AG10803 (cell line): ENCODE measurements around the genes TSPAN6, NOX1, ARMCX1, BEX1 and IL1RAPL2.

GRCh38 chrX:100635829-100637329 is at the start of gene TSPAN6:
Gene TSPAN6 (minus strand): TSS chrX:100636806.
- RRBS, result 2% methylated on average over 19 of the region's 66 CpGs

- RRBS, result no CpG with 5 or more reads among the region's 1 CpG
Observed at GRCh38 chrX:100743128-100743698, 11.3 kb upstream of the SYTL4 start.

- RRBS, result no CpG with 5 or more reads among the region's 6 CpGs
Observed at GRCh38 chrX:100745800-100746323, 13.9 kb upstream of the SYTL4 start.

DNA sequence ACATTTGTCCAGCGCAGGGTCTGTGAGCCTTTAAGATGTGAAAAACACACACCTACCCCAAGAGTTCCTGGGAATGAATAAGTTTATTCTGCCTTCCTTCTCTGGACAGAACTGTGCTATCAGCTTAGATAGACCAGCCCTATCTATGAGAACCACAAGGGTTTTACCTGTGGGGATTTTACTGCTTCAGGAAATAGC is at the start of gene NOX1:
TSS of gene NOX1 (minus strand) at position 138 of the 198 bp plus-strand sequence.
- RRBS, result no CpG with 5 or more reads among the region's 1 CpG

GRCh38 chrX:101383674-101384336 is 2.2 kb downstream of the BTK start:
- RRBS, result no CpG with 5 or more reads among the region's 7 CpGs

GRCh38 chrX:101550090-101550743 is at the start of gene ARMCX1:
Gene ARMCX1 (plus strand): TSS chrX:101550547.
- RRBS, result 2% methylated on average over 3 of the region's 25 CpGs

GRCh38 chrX:101628022-101628665 is 5.2 kb downstream of the ARMCX3 start:
- RRBS, result no CpG with 5 or more reads among the region's 1 CpG

DNA sequence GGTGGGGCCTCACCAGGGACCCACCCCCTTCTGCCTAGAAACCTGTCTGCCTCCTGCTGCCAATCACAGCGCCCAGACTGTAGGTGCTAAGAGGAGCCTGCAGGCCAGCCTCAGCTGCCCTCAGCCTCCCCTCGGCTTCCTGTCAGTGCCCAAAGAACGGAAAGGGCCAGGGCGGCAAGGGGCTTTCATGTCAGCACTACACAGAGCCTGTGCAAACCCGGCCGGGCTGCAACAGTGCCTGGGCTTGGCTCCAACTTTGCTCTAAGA is 92.5 kb downstream of the NXF2 start:
- RRBS, result no CpG with 5 or more reads among the region's 6 CpGs

GRCh38 chrX:102914862-102915518 is 22.1 kb upstream of the RAB40AL start:
- RRBS, result no CpG with 5 or more reads among the region's 3 CpGs

- RRBS, result 4% methylated on average over 14 of the region's 70 CpGs
Observed at GRCh38 chrX:103063451-103064632, at the start of gene BEX1. Gene BEX1 (minus strand): TSS chrX:103064171.

DNA sequence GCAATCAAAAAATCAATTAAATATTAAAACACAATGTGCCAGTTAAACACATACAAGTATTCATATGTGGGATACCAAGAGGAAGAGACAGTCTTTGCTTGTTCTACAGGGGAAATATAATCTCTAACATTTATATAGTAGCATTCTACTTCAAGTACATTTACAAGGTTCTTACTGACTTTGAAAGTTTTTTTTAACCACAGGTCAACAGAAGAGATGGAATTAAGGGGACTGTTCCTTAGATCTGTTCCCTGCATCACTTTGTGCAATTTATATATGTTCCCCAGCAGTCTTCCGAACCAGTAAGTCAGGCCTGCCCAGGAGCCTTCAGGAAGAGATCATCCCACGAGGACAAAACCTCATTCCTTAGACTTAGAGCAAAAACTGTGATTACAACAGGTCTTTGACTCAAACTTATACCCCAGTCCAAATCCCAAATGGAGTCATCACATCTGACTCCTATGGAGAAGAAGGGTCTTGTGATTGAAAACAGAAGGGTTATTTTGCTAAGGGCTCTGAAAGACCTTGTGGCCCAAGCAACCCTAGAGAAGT is 2.9 kb downstream of the TCEAL8 start:
- RRBS, result no CpG with 5 or more reads among the region's 2 CpGs

DNA sequence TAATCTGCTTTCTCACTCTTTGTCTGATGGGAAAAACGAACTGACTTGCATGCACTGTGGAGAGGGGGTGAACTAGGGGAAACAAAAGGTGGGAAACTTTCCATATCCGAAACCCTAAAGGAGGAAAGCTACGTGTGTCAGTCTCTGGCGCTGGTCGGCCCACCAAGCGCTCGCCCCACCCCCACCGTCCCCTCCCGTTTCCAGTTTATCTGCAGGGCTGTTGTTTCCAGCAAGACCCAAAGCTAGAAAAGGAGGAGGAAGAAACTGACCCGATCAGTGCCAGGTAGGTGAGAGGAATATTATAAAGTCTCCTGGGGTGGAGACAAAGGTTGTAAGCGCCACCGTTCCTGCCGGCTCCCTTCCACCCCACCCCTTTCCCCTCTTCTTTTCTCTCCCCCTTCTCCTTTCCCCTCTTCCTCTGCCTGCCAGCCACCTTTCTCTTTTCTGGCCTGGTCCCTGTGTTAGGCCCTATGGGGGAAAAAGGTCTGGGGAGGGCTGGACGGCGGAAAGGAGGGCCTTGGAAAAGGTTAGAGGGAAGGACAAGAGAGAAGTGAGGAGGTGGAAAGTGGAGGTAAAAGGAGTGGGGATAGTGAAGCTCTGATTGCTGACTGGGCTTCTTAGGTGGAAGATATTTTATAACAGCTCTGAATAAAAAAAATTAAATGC is 706 bp downstream of the TCEAL9 start:
- RRBS, result no CpG with 5 or more reads among the region's 15 CpGs

DNA sequence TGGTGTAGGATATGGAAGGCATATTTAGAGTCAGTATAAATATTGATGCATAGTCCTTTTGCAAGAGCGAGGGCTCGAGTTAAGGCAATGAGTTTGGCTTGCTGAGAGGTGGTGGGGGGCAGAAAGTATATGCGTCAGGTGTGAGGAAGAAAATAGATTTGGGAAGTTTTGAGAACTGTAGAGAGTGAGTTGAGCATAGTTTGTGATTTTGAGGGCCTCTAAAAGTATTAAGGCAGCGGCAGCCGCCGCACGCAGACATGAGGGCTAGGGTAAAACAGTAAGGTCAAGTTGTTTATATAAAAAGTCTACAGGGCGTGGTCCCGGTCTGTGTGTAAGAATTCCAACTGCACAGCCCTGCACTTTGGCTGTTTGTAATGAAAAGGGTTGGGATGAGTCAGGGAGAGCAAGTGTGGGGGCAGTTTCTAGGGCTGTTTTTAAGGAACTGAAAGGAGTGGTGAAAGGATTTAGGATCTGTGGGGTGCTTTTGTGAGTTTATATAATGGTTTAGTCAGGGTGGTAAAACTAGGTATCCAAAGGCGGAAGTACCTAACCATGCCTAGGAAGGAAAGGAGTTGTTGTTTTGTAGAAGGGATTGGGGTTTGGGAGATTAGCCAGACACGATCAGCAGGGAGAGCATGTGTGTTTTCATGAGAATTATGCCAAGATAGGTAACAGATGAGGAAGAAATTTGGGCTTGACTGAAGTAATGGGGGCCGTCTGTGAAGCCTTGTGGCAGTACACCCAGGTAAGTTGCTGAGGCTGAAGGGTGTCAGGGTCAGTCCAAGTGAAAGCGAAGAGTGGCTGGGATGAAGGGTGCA is 55.0 kb downstream of the BEX3 start:
- RRBS, result no CpG with 5 or more reads among the region's 13 CpGs

- RRBS, result no CpG with 5 or more reads among the region's 15 CpGs
Observed at GRCh38 chrX:103586013-103586286, 635 bp downstream of the TCEAL4 start.

- RRBS, result no CpG with 5 or more reads among the region's 12 CpGs
Observed at GRCh38 chrX:103674422-103675788, 11.6 kb downstream of the MORF4L2 start.

DNA sequence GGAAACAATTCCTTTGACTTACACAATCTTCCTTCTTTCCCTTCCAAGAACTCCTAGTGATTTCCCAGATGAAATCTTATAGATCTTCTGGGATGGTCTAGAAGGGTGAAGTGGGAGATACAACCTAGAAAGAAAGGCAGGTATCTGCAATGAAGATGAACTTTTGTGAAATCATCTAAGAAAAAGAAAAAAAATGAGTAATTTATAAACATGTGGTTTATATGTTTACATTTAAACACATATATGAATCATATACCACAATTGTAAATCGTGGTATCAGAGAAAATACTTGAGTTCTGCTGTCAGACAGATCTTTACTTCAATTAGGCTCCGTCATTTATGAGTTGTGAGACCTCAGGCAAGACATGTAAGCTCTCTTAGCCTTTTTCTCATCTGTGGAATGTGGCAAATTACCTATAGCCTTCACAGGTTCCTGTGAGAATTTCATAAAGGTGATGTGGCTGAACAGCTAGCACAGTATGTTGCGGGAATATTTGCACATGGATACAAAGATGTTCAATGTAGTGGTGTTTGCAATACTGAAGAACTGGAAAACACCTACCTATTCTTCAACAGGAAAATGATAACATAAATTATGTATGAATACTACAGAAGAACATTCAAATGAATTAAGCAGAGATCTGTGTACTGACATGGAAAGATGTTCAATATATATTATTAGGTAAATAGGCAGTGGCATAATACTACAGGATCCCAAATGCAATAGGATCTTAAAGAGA is 7.9 kb downstream of the MORF4L2 start:
- RRBS, result no CpG with 5 or more reads among the region's 3 CpGs

DNA sequence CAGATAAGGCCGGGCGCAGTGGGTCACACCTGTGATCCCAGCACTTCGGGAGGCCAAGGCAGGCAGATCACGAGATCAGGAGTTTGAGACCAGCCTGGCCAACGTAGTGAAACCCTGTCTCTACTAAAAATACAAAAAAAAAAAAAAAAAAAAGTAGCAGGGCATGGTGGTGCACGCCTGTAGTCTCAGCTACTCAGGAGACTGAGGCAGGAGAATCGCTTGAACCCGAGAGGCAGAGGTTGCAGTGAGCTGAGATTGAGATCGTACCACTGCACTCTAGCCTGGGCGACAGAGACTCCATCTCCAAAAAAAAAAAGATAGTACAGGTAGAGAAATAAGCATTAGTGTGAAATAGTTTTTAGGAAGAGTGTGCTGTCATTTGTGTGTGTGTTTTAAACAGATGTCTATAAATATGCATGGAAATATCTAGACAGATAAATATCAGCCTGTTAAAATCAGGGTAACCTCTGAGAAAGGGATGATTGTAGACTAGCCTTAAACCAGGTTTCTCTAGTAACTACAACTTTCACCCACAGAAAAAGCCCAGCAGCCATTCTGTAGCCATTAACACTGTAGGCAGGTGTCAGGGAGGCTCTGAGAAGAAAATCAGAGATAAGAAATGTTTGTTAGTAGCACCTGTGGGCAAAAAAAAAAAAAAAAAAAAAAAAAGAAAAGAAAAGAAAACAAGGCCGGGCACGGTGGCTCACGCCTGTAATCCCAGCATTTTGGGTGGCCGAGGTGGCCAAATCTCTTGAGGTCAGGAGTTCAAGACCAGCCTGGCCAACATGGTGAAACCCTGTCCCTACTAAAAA is 7.1 kb downstream of the MORF4L2 start:
- RRBS, result no CpG with 5 or more reads among the region's 14 CpGs

GRCh38 chrX:104169939-104170832 is 3.9 kb downstream of the FAM199X start:
- RRBS, result no CpG with 5 or more reads among the region's 3 CpGs

- RRBS, result no CpG with 5 or more reads among the region's 35 CpGs
Observed at GRCh38 chrX:104565869-104566551, at the start of gene IL1RAPL2. Gene IL1RAPL2 (plus strand): TSS chrX:104566199.

DNA sequence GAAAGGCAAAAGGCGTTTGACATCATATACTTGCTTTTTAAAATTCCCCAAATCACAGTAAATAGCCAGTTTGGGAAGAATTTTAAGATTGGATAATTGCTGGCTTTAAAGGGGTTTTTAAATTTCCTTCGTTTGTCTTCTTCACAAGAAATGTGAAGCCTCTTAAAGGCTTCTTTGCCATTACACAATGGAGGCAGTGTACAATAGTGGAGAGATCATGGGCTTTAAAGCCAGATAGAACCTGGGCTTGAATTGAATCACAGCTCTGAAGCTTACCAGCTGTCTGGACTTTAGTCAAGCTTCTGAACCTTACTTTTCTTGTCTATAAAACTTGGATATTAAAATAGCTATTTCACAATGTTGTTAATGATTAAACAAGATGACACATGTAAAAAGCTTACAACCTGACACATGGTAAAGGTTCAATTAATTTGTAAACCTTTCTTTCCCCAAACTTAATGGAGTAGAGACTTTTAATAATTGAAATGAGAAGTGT is 21.9 kb upstream of the TBC1D8B start:
- RRBS, result no CpG with 5 or more reads among the region's 2 CpGs